Ovary (tissue), 7 donors: ENCODE data around the gene FAR1.

GRCh38 chr11:12426560-12426977 is 49.2 kb downstream of the PARVA start:
- PRO-cap, 7 experiments: no peak in any of the 7 experiments
- RAMPAGE, long total RNA, 2 experiments: no peak in any of the 2 experiments

DNA sequence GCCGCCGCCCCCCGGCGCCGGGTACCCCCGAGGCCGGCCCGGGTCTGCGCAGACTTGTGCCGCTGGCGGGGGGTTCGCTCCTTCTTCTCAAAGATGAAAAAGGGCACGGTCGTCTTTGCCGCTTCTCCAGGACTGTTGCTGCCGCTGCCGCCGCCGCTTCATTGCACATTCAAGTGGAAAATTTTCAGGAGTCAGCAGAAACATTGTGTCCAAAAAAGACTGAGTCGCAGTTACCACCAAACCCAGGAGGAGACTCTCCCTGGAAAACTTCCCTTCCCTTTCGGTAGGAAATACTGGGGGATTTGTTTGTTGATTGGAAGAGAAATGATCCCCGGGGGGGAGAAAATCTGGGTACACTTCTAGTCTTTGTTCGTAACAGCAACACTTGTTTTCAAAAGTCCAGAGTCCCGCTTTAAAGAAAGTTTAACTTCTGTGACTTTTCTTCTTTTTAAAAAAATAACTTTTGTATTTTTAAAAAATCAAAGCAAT is 1.1 kb downstream of the TEAD1 start:
- PRO-cap, 7 experiments: peak in 7 of 7 experiments; most common plus-strand start position 239 of the sequence (in 2); most common minus-strand start position 163 of the sequence (in 5)
- RAMPAGE, long total RNA, 2 experiments: no peak in any of the 2 experiments

GRCh38 chr11:12684778-12685383 is 10.7 kb downstream of the TEAD1 start:
- PRO-cap, 7 experiments: no peak in any of the 7 experiments
- RAMPAGE, long total RNA, 2 experiments: no peak in any of the 2 experiments

DNA sequence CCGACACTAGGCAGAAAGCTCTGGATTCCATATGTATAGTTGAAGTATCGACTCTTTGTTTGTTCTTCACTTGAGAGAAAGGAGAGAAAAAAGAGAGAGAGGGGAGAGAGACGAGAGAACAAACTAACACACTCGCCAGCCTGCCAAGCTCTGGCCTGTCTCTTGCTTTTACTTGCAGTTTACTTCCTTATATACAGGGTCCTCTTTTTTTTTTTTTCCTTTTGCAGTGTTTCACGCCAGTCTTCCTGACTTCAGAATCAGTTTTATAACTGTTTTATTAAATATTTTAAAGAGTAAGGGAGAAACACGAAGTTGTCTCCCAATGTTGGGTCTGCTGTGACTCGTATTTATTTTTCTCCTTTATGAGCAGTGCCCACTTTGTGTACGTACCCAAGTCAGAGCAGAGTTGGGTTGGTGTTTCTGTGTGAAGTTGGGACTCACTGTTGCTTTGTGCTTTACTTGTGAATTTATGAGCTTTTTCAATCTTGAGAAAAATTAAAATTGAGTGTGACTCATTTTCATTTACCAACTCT is 20.0 kb downstream of the TEAD1 start:
- PRO-cap, 7 experiments: peak in 7 of 7 experiments; most common plus-strand start position 293 of the sequence (in 1); most common minus-strand start position 164 of the sequence (in 7)
- RAMPAGE, long total RNA, 2 experiments: no peak in any of the 2 experiments

- PRO-cap, 7 experiments: no peak in any of the 7 experiments
- RAMPAGE, long total RNA, 2 experiments: no peak in any of the 2 experiments
Observed at GRCh38 chr11:12725549-12726202, 51.5 kb downstream of the TEAD1 start.

- PRO-cap, 7 experiments: no peak in any of the 7 experiments
- RAMPAGE, long total RNA, 2 experiments: no peak in any of the 2 experiments
Observed at GRCh38 chr11:12781667-12782427, 107.6 kb downstream of the TEAD1 start.

DNA sequence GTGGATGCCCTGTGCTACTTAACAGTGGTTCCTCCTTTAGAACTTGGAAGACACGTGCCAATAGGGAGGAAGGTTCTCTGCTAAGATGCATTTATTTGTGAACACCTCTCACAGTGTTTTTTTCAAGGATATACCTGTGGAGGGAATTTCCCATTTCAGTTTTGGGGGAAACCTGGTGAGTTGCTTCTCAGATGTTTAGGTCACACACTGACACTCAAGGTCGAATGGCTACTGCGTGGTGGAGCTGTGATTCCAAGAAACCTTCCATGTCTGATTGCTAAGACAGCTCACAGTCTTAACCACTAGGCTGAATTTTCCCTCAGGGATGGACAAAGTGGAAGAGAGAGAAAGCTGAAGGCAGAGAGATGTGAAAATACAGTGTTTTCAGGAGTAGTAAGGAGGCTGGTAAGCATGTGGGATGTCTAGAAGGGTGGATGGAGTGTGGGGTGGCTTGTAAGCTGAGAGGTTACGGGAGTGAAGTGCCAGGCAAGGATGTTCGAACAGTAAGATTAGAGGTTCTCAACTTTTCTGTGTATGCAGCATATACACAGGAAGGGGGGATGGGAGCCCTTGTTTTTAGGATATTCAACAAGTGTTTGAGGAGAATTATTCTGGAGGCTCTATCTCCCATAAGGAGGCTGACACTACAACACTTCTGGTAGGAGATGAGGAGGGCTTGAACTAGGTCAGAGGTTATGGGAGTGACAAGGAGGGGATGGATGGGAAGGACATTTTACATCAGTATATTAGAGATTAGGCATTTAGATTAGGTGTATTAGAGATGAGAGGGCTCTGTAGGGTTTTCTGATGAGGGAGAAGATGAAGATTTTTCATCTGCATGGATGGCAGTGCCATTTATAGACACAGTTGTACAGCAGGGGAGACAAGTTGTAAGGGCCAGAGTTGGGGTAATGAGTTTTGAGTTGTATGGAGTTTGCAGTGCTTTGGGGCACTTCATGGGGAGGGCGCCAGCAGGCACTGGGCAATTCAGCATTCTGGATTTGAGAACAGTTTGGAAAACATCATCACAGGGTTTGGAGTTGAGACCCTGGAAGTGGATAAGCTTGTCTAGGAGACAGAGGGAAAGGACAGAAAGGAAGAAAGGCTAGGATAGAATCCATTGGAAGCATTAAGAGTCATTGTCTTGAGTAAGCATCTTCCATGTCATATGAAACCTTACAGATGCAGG is 109.6 kb downstream of the TEAD1 start:
- PRO-cap, 7 experiments: no peak in any of the 7 experiments
- RAMPAGE, long total RNA, 2 experiments: start-site peak on the plus strand in 1 of 2 experiments, centred at position 865 of the sequence, 15 reads per replicate

DNA sequence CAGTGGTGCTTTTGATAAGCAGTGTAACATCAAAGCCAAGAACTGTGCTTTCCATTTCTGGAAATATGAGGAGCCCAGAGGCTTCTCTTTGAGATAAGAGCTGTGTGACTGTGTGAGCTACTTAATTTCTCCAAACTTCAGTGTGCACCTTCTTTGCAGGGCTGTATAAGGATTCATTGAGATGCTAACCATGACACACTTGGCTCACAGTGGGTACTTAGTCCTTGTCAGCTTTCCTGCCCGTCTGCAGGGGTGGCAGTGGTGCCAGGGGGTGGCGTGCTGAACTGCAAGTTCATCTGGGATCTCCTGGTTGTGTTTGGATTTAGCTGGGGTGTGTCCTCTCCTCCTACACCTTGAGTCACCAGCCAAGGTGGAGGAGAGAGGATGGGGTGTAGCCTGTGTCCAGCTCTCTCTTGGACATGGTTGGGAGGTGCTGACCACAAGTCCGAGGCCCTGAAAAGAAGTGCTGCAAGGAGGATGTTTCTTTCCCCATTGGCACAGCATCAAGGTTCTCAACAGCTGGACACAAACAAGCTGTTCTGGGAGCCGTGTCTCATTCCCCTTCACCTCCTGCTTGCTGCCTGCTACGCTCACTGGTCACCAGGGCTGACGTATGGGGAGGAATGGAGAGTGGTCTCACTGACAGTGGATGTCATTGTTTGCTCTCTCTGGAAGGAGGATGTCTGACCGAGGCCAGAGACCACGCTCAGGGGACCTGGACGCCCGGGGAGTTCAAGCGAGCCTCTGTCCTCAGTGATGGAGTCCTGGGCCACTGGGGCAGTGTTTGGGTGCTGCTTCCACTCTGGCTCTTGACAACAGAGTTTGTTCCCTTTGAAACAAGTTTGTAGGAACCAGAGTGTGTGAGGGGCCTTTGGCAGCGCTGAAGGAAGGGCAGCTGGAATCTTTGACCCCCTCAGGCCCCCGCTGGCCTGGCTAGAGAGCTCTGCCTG is 139.6 kb downstream of the TEAD1 start:
- PRO-cap, 7 experiments: peak in 4 of 7 experiments; most common plus-strand start position 556 of the sequence (in 4); most common minus-strand start position 465 of the sequence (in 2)
- RAMPAGE, long total RNA, 2 experiments: no peak in any of the 2 experiments

DNA sequence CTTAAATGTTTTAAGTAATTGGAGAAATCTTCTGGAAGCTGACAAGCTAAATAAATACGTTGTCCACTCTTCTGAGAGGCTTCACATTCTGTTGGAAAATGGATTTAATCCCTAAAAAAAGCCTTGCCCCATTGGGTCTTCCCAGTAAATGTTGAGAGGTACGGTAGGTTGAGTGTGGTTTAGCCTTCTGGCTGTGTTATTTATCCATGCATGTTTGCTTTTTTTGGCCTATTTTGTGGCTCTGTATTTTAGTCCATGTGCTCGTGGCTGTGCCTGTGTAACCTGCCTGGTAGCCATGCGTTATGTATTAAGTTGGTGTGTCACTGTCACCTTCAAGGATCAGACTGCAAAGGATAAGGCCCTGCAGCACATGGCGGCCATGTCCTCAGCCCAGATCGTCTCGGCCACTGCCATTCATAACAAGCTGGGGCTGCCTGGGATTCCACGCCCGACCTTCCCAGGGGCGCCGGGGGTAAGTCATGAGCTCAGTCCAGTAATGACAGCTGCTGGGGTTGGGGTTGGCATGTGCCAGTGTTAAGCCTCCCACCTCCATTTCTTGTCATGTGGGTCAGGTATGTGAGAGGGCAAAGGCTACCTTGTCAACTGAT is 129.6 kb upstream of the RASSF10 start:
- PRO-cap, 7 experiments: no peak in any of the 7 experiments
- RAMPAGE, long total RNA, 2 experiments: no peak in any of the 2 experiments

GRCh38 chr11:13010880-13011636 is 1.9 kb downstream of the RASSF10 start:
- PRO-cap, 7 experiments: no peak in any of the 7 experiments
- RAMPAGE, long total RNA, 2 experiments: no peak in any of the 2 experiments

- PRO-cap, 7 experiments: no peak in any of the 7 experiments
- RAMPAGE, long total RNA, 2 experiments: no peak in any of the 2 experiments
Observed at GRCh38 chr11:13205388-13205794, 72.2 kb upstream of the BMAL1 start.

- PRO-cap, 7 experiments: no peak in any of the 7 experiments
- RAMPAGE, long total RNA, 2 experiments: no peak in any of the 2 experiments
Observed at GRCh38 chr11:13215801-13216368, 61.7 kb upstream of the BMAL1 start.

DNA sequence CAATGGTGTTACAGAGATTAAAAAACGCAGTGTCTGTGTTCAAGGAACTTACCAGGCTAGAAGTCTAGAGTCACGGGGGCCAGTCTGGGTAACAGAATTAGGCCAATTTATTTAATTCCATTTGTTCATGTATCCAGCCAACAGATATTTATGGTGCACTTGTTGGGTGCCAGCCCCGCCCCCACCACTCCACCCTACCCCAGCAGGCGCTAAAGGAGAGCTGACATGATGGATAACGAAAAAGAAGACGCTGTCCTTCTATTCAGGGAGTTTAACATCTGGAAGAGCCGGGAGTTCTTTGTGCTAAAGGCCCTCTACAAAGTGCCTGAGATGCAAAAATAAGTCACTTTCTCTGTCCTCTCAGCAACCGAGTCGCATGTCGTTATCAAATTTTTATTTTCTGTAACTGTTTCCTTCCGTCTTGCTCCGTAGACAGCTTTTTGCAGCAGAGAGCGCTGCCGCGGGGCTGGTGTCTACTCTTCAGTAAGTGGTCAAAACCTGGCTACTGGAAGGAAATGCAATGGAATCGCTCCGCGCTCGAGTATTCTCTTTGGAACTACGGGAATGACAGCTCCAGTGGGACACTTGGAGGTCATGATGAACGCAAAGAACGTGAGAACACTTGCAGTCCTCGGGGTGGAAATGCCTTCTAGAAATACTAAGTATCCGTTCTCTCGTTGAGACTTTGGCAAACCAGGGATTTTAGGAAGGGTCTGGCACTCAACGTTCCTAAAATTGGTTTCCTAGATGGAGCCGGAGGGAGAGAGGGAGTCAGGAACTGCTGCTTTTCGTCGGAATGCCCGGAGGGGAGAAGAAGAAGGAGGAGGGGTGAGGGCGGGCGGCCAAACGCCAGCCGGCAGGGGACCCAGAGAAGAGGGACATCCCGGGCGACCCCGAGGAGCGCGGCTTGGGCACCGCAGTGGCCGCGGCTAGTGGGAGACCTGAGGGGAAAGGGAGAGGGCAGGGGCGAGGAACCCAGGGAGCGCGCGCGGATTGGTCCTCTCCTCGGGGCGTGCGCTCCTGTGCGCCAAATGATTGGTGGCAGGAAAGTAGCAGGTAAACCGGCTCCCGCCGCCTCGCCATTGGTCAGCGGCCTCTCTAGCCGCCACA is 774 bp upstream of the BMAL1 start:
- PRO-cap, 7 experiments: peak in 7 of 7 experiments; most common plus-strand start position 576 of the sequence (in 3); most common minus-strand start position 943 of the sequence (in 7)
- RAMPAGE, long total RNA, 2 experiments: no peak in any of the 2 experiments

GRCh38 chr11:13354290-13354857 is 76.8 kb downstream of the BMAL1 start:
- PRO-cap, 7 experiments: no peak in any of the 7 experiments
- RAMPAGE, long total RNA, 2 experiments: no peak in any of the 2 experiments

GRCh38 chr11:13357794-13358124 is 80.2 kb downstream of the BMAL1 start:
- PRO-cap, 7 experiments: no peak in any of the 7 experiments
- RAMPAGE, long total RNA, 2 experiments: no peak in any of the 2 experiments

DNA sequence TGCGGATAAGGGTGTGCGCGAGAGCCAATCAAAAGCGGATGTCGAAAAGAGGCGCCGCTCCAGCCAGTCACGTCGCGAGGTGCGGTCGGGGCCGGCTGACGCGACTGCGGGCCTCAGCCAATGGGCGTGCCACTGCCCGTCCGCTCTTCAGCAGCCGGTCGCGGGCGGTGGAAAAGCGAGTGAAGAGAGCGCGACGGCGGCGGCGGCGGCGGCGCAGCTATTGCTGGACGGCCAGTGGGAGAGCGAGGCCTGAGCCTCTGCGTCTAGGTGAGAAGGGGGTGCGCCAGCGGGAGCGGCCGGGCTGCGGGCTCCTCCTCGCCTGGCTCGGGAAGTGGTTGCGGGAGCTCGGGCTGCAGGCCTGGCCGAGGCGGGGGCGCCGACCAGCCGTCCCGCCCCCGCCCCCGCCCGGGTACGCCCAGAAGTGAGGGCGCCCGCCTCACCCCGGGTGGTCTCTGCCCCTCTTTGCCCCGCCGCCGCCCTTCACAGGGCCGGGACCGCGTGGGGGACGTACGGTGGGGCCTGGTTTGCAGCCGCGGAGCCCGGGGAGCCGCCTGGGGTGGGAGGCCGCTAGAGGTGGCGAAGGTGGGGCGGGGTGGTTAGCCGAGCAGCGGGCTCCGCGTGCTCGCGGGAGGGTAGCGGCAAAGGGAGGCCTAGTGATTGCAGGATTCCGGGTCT is at the start of gene FAR1:
FAR1 (plus strand) TSS at position 129 of the 675 bp plus-strand sequence.
- PRO-cap, 7 experiments: peak in 7 of 7 experiments; most common plus-strand start position 150 of the sequence (in 4)
- RAMPAGE, long total RNA, 2 experiments: start-site peak on the plus strand in 2 of 2 experiments, centred at positions 157 to 160 of the sequence, 115 to 154 reads per replicate

DNA sequence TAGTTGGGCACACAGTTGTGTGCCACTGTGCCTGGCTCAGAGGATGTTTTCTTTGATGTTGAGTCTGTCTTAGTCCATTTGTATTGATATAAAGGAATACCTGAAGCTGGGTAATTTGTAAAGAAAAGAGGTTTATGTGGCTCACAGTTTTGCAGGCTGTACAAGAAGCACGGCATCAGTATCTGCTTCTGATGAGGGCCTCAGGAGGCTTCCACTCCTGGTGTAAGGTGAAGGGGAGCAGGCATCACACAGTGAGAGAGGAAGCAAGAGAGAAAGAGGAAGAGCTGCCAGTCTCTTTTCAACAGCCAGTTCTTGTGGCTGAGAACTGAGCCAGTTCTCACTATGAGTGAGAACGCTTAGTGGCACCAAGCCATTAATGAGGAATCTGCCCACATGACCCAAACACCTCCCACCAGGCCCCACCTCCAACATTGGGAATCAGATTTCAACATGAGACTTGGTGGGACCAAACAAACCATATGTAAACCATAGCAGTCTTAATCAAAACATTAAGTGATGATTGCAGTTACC is 12.0 kb downstream of the FAR1 start:
- PRO-cap, 7 experiments: no peak in any of the 7 experiments
- RAMPAGE, long total RNA, 2 experiments: no peak in any of the 2 experiments

DNA sequence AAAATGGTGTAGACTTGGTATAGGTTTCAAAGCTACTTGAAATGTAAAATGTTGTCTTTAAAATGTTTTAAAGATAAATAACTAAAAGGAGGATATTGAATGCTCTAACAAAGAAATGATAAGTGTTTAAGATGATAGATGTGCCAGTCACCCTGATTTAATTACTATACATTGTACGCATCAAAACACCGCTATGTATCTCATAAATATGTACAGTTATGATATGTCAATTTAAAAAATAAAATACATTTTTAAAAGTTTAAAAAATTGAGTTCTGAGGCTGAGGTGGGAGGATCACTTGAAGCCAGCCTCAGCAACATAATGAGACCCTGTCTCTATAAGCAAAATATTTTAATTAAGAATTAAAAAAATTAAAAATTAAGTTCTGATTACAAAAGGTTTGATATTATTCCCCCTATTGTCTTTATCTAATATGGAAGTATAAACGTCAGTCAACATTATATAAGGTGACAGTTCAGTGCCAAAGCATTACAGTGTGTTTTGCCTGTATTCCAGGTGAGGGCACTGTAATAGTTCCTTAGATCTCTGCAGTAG is 32.8 kb downstream of the FAR1 start:
- PRO-cap, 7 experiments: no peak in any of the 7 experiments
- RAMPAGE, long total RNA, 2 experiments: no peak in any of the 2 experiments

- PRO-cap, 7 experiments: peak in 2 of 7 experiments; most common plus-strand start chr11:14191601 (in 1); most common minus-strand start chr11:14191526 (in 2)
- RAMPAGE, long total RNA, 2 experiments: no peak in any of the 2 experiments
Observed at GRCh38 chr11:14191227-14192023, 167.6 kb downstream of the RRAS2 start.

GRCh38 chr11:14258003-14258775 is 100.8 kb downstream of the RRAS2 start:
- PRO-cap, 7 experiments: no peak in any of the 7 experiments
- RAMPAGE, long total RNA, 2 experiments: no peak in any of the 2 experiments